H4 (cell line): ENCODE results near the genes SRRM5, ZNF235 and BCAM.

DNA sequence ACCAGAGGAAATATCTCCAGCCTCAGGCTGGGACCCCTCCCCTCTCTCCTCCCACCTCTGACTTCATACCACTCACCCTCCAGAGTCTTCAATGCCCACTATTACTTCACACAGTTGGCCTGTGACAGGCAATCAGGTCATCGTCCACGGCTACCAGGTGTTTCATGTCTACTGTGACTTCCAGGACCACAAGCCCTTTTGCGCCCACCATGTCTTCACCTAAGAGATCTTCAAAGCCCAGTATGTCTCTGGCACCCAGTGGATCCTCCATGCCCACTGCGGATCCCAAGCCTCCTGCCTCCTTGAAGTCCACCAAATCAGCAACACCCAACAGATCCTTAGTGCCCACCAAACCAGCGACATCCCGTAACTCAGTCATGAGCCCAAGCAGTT lies at the start of gene SRRM5:
Gene SRRM5 (plus strand): TSS at position 176 of the 393 bp plus-strand sequence.
- RAMPAGE, long total RNA: no peak

GRCh38 chr19:43699248-43700264 lies 16.3 kb upstream of the IRGC start:
- RAMPAGE, long total RNA: no peak

GRCh38 chr19:43996654-43997172 lies 6.0 kb upstream of the ZNF230 start:
- RAMPAGE, long total RNA: no peak

DNA sequence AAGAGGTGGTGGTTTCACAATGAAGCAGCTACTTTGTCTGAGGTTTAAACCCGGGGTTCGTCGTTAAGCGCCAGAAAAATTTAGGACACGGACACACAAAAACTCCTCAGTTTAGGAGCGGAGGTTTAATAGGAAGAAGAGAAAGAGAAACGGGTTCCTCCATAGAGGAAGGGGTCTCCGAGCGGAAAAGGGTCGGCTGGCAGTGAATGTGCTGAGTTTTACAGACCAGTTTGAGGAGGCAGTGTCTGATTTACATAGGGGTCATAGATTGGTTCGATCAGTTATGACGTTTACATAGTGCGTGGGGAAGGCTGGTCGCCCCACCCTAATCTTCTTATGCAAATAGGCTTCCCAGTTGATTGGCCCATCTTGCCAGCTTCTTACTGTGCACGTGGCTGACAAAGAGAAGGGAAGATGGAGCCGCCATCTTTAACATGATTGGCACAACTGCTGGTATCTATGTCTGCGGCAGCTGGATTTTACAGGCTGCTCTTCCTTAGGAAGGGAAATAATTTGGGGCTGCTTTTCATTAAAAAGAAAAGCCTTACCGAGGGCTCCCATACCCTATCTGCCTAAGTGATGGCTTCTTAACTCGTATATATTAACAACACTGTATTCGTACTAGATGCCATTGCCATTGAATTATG lies 1.2 kb upstream of the ZNF225 start:
- RAMPAGE, long total RNA: no peak

GRCh38 chr19:44176837-44177357 lies 12.0 kb downstream of the ZNF226 start:
- RAMPAGE, long total RNA: no peak

GRCh38 chr19:44304638-44305352 lies at the start of gene ZNF235:
Gene ZNF235, minus strand, starts transcription at chr19:44305025.
- RAMPAGE, long total RNA: start-site peak on the minus strand at chr19:44305003-44305025, 9 reads

GRCh38 chr19:44562679-44563106 lies 33.2 kb upstream of the CEACAM20 start:
- RAMPAGE, long total RNA: no peak

DNA sequence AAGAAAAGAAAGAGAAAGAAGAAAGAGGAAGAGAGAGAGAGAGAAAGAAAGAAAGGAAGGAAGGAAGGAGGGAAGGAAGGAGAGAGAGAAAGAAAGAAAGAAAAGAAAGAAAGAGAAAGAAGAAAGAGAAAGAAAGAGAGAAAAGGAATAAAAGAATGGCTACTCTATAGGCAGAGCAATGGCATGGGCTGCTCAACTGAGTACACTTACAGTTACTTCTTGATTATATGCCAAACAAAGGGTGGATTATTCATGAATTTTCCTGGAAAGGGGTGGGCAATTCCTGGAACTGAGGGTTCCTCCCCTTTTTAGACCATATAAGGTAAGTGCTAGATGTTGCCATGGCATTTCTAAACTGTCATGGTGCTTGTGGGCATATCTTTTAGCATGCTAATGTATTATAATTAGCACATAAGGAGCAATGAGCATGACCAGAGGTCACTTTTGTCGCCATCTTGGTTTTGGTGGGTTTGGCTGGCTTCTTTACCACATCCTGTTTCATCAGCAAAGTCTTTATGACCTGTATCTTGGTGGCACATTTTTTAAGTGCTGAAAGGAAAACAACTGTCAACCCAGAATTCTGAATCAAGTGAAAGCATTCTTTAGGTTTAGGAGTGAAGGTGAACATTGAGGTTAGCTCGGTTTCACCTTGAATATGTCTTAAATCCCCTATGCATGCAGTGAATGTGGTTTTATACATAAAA lies 25.6 kb upstream of the IGSF23 start:
- RAMPAGE, long total RNA: no peak

GRCh38 chr19:44596723-44597260 lies 16.6 kb upstream of the IGSF23 start:
- RAMPAGE, long total RNA: no peak

DNA sequence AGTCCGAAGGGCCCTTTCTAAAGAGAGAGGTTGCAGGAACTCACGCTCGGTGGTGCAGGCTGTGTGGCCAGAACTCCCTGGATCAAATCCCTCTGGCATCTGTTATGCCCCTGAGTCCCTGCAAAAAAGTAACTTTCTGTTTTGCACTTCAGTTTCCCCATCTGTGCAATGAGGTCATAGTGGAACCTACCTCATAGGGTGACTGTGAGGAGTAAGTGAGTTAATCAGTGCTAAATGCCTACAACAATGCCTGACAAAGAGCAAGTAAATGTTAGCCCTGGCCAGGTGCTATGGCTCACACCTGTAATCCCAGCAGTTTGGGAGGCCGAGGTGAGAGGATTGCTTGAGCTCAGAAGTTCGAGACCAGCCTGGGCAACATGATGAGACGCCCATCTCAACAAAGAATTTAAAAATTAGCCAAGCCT lies 7.4 kb downstream of the IGSF23 start:
- RAMPAGE, long total RNA: no peak

DNA sequence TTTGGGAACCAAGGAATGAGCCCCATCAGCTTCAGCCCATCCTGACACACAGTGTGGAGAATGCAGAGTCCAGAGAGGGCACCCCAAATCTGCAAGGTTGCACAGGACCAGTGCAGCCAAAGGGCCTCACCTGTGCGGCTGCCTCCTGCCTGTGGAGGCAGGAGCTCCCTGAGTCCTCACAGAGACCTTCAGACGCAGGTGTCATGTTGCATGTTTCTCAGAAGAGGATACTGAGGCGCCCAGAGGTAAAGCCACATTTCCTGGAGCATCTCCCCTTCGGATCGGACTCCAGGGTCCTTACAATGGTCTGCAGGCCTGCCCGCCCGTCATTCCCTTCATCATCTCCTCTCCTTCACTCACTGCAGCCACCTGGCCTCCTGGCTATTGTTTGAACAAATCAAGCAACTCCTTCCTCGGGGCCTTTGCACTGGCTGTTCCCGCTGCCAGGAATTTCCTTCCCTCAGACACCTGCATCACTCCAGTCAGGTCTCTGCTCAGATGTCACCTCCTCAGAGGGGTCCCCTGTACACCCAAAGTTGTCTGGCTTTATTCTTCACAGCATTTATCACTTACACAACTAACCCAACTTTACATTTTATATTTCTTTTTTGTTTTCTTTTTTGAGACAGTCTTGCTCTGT lies 20.3 kb downstream of the CEACAM16 start:
- RAMPAGE, long total RNA: no peak

GRCh38 chr19:44740222-44740833 lies 8.2 kb upstream of the BCL3 start:
- RAMPAGE, long total RNA: no peak

DNA sequence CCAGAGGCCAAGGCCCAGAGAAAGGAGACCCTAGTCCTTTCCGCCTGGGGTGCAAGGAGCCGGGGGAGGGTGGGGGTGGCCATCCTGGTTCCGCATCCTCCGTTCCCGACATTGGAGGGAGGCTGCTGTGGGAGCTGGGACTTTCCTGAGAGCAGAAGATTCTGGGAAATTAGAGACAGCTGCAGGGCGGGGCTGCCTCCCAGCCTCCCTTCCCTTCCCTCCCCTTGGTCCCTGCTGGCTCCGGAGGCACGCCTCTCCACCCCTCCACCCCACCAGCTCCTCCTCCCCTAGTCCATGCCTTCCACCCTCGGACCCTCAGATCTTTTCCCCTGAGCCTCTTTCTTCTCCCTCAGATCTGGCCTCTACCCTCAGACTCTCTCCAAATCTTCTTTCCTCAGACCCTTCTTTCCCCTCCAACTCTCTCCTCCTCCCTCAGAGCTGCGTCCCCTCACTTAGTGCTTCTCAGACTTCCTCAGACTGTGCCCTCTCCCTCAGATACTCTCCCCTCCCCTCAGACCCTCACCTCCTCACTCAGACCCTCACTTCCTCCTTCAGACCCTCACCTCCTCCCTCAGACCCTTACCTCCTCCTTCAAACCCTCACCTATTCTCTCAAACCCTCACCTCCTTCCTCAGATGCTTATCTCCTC lies 3.1 kb upstream of the BCL3 start:
- RAMPAGE, long total RNA: no peak

- RAMPAGE, long total RNA: no peak
These were observed at the start of gene BCAM for GRCh38 chr19:44808592-44809382. Gene BCAM, plus strand, starts transcription at chr19:44809103.

DNA sequence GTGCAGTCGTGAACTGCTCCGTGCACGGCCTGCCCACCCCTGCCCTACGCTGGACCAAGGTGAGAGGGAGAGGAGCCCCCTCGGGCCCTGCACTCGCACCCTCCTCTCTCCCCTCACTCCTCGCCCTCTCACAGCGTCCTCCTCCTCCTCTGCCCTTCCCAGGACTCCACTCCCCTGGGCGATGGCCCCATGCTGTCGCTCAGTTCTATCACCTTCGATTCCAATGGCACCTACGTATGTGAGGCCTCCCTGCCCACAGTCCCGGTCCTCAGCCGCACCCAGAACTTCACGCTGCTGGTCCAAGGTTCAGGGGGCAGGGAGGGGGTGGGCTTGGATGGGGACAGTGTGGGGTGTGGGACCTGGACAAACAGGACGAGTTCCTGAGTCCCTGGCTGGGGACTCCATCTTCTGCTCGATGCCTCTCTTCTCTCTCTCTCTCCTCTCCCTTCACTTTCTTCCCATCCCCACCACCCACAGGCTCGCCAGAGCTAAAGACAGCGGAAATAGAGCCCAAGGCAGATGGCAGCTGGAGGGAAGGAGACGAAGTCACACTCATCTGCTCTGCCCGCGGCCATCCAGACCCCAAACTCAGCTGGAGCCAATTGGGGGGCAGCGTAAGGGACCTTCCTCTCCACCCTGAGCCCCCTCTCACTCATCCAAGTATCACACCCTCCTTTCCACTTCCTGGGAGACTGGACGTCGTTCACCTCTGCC lies 9.8 kb downstream of the BCAM start:
- RAMPAGE, long total RNA: no peak

DNA sequence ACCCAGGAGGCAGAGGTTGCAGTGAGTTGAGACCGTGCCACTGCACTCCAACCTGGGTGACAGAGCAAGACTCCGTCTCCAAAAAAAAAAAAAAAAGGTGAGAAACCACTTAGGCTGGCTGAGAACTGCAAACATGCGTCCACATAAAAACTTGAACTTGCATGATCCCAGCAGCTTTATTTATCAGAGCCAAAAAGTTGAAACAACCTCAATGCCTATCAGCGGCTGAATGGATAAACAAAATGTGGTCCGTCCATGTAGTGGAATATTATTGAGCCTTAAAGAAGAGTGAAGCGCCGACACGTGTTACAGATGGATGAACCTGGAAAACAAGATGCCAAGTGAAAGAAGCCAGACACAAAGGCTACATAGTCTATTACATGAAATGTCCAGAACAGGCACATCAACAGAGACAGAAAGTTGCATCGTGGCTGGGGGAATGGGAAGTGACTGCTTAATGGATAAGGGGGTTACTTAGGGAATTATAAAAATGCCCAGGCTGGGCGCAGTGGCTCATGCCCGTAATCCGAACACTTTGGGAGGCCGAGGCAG lies 13.7 kb downstream of the NECTIN2 start:
- RAMPAGE, long total RNA: no peak

DNA sequence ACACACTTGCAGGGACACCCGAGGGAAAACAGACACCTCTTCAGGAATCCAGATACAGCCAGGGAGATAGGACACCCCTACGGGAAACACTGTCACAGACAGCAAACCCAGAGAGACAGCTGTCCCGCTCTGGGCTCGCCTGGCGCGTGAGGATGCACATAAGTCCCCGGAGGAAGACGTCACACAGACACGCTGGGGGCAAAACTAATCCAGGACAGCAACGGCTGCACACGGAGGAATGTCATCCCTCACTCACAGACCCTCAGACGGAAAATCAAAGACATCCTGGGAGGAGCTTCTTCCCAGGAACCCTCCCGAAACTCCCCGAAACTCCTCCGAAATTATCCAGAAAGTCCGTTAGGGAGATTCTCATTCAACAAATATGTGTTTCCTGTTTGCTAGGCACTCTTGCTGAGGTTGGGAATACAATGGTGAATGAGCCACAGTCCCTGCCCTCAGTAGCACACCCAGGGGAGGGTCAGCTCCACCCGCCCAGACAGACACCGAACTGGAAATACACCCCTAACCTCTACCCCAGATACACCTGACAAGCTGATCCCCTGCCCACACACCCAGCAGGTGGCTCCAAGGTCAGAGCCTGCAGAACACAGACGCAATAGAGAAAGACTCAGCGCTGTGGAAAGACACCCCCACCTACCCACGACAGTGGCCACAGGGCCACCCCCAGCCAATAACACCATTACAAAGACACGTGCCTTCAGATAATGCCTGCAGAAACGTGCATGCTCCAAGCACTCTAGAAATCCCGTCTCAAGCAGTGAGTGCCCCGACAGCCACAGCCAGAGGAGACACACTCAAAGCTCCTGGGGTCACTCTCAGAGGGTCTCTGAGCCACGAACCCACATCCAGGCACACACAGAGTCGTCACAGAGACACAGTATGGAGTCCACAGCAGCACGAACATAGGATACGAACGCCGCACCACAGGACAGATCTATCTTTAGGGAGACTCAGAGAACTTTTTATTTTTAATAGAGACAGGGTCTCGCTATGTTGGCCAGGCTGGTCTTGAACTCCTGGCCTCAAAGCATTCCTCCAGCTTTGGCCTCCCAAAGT lies 14.9 kb upstream of the TOMM40 start:
- RAMPAGE, long total RNA: no peak

- RAMPAGE, long total RNA: no peak
These were observed 9.1 kb upstream of the TOMM40 start for GRCh38 chr19:44881831-44882426.

- RAMPAGE, long total RNA: no peak
These were observed 1.6 kb downstream of the TOMM40 start for GRCh38 chr19:44892332-44893277.

DNA sequence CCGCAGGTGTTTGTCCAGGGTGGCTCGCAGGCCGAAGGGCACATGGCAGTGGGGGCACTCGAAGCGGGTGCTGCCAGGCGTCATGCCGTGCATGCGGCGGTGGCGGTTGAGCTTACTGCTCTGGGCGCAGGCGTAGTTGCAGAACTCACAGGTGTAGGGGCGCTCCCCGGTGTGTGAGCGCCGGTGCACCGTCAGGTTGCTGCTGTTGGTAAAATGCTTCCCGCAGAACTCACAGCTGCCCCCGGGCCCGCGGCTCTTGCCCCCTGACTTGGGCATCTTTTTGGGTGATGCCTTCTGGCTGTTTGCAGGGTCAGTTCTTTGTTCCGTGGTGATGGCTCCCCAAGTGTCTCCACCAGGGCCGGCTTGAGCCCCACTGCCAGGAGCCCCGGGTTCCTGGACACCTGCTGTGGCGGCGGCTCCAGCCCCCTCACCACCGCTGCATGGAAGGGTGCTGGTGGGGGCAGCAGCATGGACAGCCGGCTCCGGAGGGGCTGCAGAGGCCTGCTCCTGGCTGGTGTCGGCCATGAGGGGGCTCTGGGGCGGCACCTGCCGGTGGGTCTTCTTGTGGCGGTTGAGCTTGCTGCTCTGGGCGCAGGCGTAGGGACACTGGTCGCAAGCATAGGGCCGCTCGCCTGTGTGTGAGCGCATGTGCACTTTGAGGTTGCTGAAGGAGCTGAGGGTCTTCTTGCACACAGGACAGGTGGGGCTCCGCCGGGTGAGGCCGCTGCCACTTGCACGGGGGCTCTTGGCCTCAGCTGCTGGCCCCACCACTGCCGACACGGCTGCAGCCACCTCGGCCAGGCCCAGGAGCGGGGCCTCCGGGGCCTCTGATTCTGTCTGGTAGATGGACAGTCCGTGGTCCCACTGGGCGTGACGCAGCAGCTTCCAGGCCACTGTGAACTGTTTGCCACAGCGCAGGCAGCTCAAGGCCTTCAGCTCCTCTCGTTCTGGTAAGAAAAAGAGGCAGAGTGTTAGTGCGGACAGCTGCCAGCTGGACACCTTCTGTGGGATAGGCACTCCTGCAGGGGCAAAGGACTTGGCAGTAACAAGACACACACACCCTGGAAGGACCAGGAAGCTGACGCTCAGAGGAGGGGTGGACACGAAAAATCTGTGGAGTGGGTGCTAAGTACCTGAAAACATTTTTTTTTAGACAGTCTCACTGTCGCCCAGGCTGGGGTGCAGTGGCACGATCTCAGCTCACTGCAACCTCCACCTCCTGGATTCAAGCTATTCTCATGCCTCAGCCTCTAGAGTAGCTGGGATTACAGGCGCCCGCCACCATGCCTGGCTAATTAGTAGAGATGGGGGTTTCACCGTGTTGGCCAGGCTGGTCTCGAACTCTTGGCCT lies 4.2 kb downstream of the ZNF296 start:
- RAMPAGE, long total RNA: no peak